Paraaortic lymph node (tissue), 1 donor: ENCODE data around the genes IFNG and YEATS4.

- PRO-cap, result unidirectional peak, minus-strand start at chr12:67069536
These were observed 199.5 kb upstream of the CAND1 start for GRCh38 chr12:67069478-67070209.

- PRO-cap, result bidirectional peak, plus-strand start at chr12:67269368, minus-strand start at chr12:67269143
These were observed 222 bp upstream of the CAND1 start for GRCh38 chr12:67269074-67269198.

DNA sequence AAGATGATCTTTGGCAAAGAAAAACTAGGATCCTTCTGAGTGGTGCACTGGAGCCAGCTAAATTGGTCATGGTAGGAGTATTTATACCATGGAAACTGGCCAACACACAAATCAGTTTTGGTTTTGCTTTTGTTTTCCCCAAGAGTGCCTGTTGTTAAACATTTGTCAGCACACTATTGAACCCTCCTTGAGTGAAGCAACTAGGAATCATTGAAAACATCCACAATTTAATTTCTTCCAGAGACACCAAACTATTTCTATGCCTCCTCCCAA, 55.9 kb upstream of the DYRK2 start:
- PRO-cap, result no peak

DNA sequence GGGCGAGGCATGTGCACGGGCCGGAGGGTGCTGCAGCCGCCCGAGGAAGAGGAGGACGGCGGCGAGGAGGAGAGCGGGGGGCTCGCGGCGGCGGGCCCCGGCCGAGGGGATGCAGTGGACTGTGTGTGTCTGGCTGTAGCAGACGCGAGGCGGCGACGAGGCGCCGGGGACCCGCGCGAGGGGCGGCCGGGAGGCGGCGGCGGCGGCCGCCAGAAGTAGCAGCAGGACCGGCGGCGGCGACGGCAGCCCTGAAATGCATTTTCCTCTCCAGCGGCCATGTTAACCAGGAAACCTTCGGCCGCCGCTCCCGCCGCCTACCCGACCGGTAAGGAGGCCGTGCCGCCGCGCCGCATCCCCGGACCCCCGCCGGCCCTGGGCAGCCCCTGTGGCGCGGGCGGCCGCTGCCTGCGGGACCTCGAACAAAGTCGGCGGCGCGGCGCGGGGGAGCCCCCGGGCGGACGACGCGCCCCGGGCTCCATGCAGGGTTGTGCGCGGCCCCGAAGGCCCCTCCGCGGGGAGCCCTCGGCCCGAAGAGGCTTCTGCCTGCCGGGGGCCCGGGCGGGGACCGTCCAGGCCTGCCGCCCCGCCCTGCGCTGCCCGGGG, 414 bp downstream of the DYRK2 start:
- PRO-cap, result no peak

GRCh38 chr12:67650544-67650793, 1.9 kb downstream of the DYRK2 start:
- PRO-cap, result no peak

DNA sequence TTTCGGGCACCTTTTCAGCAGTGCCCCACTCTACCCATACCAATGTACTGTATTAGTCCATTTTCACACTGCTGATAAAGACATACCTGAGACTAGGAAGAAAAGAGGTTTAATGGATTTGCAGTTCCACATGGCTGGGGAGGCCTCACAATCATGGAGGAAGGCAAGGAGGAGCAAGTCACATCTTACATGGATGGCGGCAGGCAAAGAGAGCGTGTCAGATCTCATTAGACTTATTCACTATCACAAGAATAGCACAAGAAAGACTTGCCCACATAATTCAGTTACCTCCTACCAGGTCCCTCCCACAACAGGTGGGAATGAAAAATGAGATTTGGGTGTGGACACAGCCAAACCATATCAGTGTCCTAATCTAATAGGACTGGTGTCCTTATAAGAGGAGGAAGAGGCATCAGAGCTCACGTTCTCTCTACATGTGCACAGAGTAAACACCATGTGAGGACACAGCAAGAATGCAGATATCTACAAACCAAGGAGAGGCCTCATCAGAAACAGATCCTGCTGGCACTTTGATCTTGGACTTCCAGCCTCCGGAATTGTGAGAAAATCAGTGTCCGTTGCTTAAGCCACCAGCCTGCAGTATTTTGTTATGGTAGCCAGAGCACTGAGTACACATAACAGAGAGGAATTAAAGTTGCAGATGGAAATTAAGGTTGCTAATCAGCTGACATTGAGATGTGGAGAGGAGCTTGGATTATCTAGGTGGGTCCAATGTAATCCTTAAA, 25.9 kb downstream of the DYRK2 start:
- PRO-cap, result no peak

DNA sequence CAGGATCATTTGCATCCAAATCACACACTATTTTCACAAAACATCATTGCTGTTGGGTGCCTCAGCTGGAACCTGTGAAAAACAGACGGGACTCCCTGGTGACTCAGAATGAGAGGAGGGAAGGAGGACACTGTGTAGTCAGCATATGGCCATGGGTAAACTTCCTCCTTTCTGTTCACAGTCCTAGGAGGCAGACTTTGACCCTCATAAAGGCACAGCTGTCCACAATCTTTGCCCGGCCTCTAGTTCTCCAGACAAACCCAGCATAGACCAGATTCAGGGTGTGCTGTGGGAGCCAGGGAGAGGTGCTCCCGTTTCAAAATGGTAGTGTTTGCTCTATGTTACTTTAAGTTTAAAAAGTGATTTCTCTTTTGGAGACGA, 62.1 kb downstream of the DYRK2 start:
- PRO-cap, result no peak

- PRO-cap, result no peak
These were observed 124.3 kb downstream of the DYRK2 start for GRCh38 chr12:67772595-67773399.

DNA sequence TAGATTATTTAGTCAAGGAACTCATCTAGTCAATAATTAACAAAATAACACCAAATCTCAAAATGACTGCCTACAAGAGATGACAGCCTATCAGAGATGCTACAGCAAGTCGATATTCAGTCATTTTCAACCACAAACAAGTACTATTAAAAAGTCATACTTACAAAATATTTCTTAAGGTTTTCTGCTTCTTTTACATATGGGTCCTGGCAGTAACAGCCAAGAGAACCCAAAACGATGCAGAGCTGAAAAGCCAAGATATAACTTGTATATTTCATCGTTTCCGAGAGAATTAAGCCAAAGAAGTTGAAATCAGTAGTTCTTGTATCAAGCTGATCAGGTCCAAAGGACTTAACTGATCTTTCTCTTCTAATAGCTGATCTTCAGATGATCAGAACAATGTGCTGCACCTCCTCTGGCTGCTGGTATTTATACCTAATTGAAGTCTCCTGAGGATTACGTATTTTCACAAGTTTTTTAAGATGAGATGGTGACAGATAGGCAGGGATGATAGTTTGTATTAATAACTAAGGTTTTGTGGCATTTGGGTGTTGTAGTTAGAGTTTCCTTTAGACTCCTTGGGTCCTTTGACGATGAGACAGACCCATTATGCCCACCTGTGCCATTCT, at the start of gene IFNG:
Gene IFNG, minus strand, starts transcription at position 403 of the 629 bp plus-strand sequence.
- PRO-cap, result no peak

GRCh38 chr12:68314978-68315412, 17.2 kb downstream of the MDM1 start:
- PRO-cap, result no peak

- PRO-cap, result no peak
These were observed 26.4 kb upstream of the MDM1 start for GRCh38 chr12:68358612-68358820.

DNA sequence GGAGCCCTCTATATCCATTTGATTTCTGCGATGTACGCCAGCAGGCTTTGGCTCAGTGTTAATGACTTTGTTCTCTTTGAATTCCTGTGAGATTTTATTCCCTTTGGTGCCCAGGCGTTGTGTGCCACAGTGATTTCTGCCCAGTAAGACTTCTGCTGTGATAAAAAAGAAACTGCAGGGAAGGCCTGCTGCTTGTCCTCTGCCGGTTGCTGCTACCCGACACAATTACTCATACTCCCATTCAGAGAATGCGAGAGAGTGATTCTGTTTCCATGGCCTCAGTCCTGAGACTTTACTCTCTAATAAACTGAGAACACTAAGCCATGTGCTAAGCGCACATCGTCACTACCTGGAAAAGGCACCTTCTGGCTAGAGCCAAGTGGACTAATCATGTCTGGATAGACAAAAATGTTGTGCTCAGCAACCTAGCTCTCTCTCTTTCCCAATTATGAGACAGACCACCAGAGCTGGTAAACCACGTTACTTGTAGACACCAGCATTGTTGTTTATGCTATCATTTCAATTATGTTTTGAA, 88.5 kb upstream of the MDM1 start:
- PRO-cap, result no peak

- PRO-cap, result no peak
These were observed 18.2 kb downstream of the RAP1B start for GRCh38 chr12:68628788-68629373.

DNA sequence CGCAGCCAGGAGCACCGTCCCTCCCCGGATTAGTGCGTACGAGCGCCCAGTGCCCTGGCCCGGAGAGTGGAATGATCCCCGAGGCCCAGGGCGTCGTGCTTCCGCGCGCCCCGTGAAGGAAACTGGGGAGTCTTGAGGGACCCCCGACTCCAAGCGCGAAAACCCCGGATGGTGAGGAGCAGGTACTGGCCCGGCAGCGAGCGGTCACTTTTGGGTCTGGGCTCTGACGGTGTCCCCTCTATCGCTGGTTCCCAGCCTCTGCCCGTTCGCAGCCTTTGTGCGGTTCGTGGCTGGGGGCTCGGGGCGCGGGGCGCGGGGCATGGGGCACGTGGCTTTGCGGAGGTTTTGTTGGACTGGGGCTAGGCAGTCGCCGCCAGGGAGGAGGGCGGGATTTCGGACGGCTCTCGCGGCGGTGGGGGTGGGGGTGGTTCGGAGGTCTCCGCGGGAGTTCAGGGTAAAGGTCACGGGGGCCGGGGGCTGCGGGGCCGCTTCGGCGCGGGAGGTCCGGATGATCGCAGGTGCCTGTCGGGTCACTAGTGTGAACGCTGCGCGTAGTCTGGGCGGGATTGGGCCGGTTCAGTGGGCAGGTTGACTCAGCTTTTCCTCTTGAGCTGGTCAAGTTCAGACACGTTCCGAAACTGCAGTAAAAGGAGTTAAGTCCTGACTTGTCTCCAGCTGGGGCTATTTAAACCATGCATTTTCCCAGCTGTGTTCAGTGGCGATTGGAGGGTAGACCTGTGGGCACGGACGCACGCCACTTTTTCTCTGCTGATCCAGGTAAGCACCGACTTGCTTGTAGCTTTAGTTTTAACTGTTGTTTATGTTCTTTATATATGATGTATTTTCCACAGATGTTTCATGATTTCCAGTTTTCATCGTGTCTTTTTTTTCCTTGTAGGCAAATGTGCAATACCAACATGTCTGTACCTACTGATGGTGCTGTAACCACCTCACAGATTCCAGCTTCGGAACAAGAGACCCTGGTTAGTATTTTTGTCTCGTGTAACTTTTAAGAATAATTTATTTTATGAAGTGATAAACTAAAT, 656 bp downstream of the MDM2 start:
- PRO-cap, result bidirectional peak, plus-strand start at position 715 of the sequence, minus-strand start at position 578 of the sequence

GRCh38 chr12:68842911-68843406, 35.0 kb downstream of the MDM2 start:
- PRO-cap, result no peak

DNA sequence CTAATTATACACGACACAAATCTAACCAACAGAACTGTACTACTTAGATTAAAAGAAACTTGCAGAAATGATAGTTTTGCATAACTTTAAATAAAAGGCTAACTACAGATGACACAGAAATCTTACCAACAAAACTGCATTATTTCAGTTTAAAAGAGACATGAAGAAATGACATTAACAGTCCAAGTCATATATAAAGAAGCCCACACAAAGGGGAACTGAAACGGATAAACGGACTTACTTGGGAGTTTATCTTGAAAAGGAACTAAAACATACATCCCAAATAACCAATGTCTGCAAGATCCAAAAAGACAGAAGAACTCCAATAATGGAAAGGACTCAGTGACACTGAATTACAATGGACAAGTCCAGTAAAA, 868 bp downstream of the CPM start:
- PRO-cap, result no peak

DNA sequence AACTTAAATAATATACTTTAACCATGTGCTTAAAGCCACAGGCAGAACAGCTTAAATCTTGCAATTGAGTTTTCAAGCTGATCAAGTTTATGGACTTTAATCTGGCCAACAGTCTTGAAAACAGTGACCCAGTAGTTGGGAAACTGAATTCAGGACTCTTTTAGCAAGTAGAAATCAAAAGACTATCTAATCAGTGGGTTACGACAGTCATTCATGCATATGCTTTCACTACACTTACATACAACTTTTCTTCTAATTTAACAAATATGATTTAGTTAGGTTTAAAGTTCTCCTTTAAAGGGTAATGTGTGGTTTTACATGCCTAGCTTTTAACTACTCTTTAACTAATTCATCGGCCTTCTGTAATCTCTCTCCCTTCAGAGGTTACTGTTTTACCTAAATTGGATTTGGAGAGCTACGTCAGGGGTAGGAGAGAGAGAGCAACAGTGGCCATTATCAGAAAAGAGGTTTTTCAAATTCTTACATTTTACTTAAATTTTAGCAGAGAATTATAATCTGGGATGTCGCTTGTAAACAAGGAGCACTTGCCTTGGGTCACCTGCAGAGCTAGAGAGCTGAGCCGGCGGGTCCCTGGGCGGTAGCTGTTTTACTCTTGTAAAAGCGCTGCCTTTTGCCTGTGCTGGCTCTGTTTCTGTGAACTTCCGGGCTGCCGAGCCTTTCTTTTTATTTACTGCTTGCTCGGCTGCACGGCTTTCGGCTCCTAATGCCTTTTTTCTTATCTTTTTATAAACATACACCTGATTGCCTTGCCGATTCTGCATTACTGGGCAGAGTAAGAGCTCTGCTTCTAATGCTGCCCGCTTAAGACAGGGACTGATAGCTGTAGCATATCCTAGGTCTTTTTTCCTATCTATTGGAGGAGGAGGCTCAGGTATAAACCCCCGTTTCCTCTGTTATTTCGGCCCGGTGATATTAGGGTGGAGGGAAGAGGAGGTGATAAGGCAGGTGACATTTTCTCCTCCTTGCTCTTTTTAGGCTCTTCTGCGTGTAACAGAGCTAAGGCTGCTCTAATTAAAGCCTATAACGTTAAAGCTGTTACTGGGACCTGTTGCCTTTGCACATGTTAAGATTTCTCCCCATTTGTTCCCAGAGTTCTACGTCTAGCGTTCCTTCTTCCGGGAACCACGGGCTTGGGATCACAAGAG, 17.3 kb upstream of the LYZ start:
- PRO-cap, result bidirectional peak, plus-strand start at position 773 of the sequence, minus-strand start at position 604 of the sequence

DNA sequence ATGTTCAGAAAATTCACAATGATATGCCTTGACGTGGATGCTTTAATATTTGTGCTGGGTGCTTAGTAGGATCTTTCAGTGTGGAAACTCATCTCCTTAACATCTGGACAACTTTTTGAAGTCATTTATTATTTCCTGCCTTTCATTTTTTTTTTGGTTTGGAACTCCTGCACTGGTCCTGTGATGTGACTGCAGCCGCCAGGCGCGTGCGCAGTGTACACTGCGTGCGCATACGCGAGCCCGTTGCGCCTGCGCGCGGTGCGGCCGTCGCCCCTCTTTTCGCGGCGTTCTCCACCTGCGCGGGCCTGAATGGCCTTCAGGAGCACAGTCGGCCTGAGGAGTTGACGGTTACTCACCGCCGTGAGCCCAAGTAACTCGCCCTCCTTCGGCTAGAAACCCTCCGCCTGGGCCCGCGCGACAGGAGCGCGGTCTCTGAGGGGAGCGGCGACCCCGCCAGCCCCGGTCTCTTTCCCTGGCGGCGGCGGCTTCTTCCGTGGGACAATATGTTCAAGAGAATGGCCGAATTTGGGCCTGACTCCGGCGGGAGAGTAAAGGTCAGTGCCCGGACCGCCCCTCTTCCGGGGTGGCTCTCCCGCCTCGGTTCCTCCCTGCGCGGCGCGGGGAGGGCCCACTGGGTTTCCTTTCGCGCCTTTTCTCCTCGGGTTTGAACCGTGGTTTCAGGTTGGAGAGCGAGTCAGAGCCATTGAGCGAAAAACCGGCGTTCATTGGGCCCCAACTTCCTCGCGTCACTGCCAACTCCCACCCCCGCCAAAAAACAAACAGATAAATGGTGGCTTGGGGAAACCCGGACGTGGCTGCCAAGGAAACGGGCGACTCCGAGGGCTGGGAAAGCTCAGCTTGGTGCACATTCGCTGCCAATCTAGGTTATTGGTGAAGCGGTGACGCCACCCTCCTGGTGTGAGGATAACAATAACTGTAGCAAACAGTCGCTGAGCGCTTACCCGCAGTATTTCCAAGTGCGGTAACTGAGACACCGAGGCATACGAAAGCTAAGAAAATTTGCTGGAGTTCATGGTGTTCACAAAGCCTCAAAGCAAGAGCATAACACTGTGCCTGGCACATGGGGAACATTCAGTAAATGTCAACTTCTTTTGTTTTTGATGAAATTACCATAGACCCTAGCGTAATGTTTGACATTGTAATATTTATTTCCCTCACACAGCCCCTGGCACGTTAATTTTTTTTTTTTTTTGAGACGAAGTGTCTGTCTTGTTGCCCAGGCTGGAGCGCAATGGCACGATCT, at the start of gene YEATS4:
Gene YEATS4, plus strand, starts transcription at position 274 of the 1,264 bp plus-strand sequence.
- PRO-cap, result bidirectional peak, plus-strand start at position 243 of the sequence, minus-strand start at position 210 of the sequence; bidirectional peak, plus-strand start at position 812 of the sequence, minus-strand start at position 666 of the sequence

DNA sequence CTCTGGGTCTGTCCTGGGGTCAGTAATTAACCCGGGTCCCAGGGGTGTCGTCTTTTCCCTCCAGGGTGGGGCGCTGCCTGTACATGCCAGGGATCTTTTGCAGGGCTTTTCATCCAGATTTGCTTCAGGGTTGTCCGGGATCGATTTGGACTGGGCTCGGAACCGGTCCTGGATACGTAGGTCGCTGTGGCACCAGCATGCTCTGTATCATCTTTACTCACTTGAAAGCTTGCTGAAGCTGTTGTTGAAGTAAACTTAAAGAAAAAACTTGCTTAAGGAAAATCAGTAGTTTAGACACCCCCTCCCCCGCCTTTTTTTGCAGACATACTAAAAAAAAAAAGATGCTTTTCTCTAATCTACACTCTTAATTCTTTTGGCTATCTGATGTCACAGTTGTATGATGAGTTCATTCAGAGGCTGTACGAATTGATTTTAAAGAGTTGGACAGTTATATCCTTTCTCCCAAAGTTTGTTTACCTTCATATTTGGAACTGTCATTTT, 799 bp downstream of the FRS2 start:
- PRO-cap, result no peak

DNA sequence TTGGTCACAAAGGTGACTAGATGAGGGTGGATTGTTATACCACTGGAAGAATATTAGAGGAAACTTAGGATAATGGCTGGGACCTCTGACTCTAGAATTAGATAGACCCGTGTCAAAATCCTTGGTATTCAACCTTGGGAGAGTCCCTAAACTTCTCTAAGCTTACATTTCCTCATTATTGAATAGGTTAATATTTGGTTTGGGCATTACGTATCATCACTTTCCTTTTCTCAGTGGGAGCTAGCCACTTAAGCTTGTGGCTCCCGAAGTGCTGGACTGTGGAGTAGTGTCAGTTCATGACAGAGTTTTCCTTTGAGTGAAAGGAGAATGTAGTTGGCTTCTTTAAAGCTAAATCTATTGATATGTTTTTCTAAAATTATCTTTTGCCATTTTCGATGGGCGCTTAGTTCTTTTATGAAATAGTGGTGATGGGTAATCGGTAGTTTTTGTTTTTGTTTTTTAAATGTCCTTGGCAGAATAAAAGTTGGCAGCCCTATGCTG, 5.4 kb downstream of the FRS2 start:
- PRO-cap, result no peak